Mammary epithelial cell (primary cell): Measurements from ENCODE around the genes ACTA2 and IFIT1B.

- CAGE, long polyA plus RNA: no peak
- RRBS: no CpG with 5 or more reads among the region's 4 CpGs
Observed at GRCh38 chr10:88245942-88246519, 337.1 kb downstream of the RNLS start.

GRCh38 chr10:88932877-88933725, 19.5 kb downstream of the ACTA2 start:
- CAGE, long polyA plus RNA: no peak
- RRBS: no CpG with 5 or more reads among the region's 7 CpGs

DNA sequence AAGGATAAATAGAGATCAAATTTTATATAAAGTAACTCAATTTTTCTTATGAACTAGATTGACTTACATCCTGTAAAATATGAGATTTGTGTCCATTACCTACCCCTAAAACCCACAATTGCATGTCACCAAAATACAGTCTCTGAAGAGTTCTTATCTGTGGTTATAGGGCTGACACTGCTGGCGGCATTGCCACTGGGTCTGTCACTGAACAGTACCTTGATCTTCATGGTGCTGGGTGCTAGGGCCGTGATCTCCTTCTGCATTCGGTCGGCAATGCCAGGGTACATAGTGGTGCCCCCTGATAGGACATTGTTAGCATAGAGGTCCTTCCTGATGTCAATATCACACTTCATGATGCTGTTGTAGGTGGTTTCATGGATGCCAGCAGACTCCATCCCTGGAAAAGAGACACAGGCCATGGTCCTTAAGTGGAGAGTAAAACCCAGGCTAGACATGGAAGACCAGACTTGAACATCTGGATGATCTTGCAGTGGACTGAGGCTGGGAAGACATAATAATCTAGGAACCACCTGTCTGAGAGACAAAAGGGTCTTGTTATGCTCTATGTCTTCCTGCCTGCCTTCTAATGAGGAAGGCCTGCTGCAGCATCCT, 14.6 kb downstream of the ACTA2 start:
- CAGE, long polyA plus RNA: no peak
- RRBS: no CpG with 5 or more reads among the region's 4 CpGs

GRCh38 chr10:88952449-88953421, at the start of gene ACTA2:
TSS of gene ACTA2 (minus strand) at chr10:88952773.
- CAGE, long polyA plus RNA: no peak
- RRBS: no CpG with 5 or more reads among the region's 12 CpGs

DNA sequence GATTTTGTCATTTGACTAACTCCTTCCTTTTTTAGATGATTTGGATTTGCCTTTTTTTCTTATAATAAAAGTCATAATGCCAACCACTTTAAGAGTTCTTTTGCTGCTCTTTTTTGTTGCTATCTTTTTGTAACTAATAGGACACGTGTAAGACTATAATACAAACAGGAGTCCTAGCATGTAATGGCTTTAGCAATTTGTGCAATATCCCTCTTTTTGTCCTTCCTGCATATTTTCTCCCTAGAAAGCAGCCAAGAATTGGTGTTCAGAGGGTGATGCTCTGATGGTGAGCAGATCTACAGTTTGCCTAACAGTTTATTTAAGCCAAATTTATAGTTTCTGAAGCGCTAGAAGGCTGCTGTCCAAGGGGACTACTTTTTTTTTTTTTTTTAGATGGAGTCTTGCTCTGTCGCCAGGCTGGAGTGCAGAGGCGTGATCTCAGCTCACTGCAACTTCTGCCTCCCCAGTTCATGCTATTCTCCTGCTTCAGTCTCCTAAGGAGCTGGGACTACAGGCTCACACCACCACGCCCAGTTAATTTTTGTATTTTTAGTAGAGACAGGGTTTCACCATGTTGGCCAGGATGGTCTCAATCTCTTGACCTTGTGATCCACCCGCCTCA, 18.9 kb upstream of the FAS start:
- CAGE, long polyA plus RNA: no peak
- RRBS: no CpG with 5 or more reads among the region's 6 CpGs

GRCh38 chr10:89122479-89123081, 84.5 kb downstream of the CH25H start:
- CAGE, long polyA plus RNA: no peak
- RRBS: 44% methylated on average over 1 of the region's 4 CpGs

- CAGE, long polyA plus RNA: no peak
- RRBS: no CpG with 5 or more reads among the region's 2 CpGs
Observed at GRCh38 chr10:89377801-89378331, at the start of gene IFIT1B. TSS of gene IFIT1B (plus strand) at chr10:89378056.

DNA sequence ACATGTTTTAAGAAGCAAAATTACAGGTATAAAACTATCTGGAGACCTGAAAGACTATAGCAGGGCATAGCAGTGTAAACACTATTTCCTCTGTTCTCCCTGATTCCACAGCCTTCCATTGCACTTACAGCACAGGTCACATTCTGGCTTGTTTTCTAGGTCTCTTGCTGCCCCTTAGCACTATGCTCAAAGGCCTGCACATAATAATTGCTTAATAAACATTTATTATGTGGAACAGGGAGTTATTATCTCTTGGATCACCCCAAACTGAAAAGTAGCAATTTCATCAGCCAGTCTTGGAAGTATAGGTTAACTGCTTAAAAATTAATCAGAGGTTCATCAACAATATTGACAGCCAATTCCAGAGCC, 43.3 kb downstream of the PANK1 start:
- CAGE, long polyA plus RNA: no peak

GRCh38 chr10:89633332-89633910, 11.6 kb downstream of the PANK1 start:
- CAGE, long polyA plus RNA: no peak

DNA sequence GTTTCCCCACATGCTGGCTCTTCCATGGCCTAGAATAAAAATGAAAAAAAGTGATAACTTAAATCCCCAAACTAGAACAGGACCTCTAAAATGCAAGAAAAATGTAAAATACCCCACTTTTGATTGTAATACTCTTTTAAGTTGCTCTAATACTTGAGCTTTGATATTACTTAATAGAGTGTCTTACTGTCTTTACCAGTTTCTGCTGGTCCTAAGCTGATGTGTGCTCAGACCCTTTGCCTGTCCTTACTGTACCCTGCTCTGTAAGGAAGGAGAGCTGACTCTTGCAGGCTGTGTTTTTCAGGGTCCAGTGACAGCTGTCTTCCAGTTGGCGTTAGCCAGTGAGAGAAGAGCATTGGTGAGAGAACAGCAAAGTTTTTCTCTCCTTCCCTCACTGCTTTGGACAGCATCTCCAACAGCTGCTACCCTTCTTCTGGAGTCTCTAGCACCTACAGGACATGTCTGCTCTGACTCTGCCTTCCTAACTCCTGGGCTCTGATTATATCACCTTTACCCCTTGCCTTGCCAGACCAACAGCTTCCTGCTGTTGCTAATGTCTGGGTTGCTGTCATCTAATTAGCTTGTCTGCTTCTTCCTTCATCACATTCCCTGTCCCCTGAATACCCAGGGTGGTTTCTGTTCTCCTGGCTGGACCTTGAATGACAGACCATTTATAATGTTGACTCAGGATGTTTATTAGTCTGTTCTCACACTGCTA, 23.3 kb upstream of the PANK1 start:
- CAGE, long polyA plus RNA: no peak
- RRBS: no CpG with 5 or more reads among the region's 1 CpG

DNA sequence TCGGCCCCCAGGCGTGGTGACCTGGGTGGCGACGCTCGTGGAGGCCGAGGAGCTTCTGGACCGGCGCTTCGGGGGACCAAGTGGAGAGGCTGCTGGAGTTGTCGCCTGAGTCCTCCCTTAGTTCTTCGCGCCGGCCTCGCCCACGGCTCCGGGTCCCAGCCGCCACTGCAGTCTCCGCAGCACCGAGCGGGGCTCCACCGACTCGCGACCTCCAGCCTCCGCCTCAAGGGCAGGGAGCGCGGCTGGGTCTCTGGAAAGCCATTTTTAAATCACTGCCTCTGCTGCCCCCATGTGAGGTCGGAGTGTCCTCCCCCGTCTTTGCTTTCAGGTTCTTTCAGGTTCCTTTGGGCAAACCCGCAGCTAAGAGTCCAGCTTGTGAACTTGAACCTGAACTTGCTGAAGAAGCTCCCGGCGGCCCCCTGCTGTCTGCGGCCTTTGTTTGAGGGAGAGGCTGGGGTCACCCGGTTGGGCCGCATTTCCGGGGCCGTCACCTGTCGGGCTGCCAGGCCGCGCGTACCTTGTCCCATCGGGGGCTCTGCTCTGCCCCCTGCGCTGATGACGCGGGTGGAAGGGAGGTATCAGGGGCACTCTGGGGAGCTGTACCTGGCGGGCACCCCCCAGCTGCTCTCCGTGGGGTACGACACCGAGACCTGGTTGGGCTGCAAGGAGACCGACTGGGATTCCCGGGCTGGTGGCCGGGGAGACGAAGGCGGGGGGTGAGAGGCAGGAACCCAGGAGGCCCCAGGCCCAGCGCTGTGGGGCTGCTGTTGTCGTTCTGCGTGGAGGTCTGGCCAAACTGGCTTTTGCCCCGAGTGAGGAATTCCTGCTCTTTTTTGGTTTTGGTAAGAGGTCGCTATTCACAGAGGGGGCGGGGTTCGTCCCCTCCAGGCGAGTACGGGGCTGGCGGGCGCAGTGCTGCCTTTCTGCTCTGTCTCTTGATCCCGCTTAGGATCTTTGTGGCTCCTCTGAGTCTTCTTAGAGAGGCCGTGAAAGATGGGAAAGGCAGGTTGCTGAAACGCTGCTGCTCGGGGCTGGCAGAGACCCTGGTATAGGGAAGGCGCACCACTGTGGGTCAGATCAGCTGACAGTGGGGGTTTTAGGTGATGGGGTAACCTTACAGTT, 136.3 kb downstream of the KIF20B start:
- CAGE, long polyA plus RNA: no peak
- RRBS: 19% methylated on average over 17 of the region's 69 CpGs

DNA sequence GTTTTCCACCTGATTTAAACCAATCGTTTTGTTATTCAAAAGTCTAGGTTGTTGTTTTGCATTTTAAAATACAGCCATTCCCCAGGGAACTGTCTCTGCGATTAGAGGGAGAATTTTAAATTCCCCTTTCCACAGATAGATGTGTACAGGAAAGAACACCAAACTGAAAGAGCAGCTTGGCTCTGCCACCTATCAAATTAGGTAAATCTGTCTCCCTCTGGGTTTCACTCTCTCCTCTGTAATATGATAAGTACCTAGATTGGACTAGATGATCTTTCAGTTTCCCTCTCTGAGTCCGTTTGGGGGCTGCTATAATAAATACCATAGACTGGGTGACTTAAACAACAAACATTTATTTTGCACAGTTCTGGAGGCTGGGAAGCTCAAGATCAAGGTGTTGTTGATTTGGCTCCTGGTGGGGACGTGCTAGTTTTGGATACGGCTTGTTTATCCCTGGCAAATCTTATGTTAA, 186.0 kb downstream of the KIF20B start:
- CAGE, long polyA plus RNA: no peak
- RRBS: no CpG with 5 or more reads among the region's 5 CpGs

GRCh38 chr10:91194423-91195064, 25.9 kb upstream of the PCGF5 start:
- CAGE, long polyA plus RNA: no peak
- RRBS: no CpG with 5 or more reads among the region's 1 CpG

DNA sequence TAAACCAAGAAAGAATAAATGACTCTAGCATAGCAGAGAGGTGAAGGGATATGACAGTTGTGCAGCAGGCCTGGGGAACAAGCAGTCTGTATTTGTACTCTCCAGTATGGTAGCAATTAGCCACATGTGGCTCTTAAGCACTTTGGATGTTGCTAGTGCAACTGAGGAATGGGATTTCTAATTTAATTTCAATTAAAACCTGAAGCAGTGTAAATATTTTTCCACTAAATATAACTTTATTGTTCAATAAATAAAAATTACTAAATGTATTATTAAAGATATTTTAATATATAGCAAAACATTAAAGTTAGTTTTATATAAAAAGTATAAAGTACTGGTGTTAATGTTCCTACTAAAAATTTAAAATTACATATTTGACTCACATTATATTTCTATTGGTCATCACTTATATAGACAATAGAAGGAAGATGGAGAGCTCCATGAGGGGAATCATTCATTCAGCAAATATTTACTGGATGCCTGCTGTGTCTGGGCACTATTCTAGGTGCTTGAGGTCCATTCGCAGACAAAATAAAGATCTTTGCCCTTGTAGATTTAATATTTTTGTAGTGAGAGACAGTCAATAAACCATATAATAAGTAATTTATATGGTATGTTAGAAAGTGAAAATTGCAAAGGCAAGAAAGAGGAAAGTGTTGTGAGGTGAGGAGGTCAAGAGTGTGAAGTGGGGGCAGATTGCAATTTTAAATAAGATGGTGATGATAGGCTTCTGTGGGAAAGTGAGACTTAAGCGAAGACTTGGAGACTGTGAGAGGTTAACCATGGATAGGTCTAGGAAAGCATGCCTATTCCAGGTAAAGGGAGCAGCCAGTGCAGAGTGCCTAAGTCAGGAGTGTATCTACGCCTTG, 23.3 kb downstream of the PCGF5 start:
- CAGE, long polyA plus RNA: no peak
- RRBS: no CpG with 5 or more reads among the region's 3 CpGs

DNA sequence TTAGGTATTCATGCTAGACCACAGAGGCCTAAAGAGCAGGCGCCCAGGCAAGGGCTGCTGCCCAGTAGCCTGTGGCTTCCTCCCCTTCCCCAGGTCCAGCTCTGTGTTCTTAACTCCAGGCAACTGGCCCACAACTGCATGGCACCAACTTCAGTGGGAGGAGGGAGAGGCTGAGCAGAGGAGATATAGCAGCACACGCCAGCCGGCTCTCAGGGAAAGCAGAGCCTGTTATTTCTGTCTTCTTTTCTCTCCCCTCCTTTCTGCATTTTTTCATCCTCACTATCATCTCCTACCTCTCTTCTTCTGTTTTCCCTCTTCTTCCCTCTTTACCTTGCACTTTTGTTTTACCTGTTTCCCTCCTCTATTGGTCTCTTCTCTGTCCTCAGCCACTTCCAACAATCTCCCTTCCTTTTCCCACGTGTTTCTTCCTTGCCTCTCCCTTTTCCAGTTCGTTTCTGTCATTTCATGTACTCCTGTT, 67.6 kb downstream of the PCGF5 start:
- CAGE, long polyA plus RNA: no peak
- RRBS: no CpG with 5 or more reads among the region's 5 CpGs

DNA sequence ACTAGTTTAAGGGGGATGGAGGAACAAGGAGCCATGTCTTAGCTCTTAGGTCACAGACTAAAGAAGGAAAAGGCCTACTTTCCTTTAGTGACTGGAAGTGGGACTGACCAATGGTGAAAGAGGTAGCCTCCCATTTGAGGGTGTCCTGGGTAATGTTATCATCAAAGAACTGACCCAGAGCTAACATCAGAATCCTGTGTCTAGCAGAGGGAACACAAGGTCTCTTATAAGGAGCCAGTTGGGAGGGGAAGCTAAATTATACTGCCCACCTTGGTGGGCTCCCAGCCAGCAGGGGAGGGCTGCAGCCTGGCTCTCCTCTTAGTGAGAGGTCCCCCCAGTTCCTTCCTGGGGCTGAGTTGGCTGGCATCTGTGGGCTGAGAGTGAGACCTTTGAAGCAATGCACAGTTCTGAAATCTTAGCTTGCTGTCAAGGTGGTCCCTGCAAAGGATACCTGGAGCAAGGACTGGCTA, 67.4 kb downstream of the PPP1R3C start:
- CAGE, long polyA plus RNA: no peak

GRCh38 chr10:91581825-91582688, 50.8 kb downstream of the PPP1R3C start:
- CAGE, long polyA plus RNA: no peak
- RRBS: no CpG with 5 or more reads among the region's 4 CpGs

DNA sequence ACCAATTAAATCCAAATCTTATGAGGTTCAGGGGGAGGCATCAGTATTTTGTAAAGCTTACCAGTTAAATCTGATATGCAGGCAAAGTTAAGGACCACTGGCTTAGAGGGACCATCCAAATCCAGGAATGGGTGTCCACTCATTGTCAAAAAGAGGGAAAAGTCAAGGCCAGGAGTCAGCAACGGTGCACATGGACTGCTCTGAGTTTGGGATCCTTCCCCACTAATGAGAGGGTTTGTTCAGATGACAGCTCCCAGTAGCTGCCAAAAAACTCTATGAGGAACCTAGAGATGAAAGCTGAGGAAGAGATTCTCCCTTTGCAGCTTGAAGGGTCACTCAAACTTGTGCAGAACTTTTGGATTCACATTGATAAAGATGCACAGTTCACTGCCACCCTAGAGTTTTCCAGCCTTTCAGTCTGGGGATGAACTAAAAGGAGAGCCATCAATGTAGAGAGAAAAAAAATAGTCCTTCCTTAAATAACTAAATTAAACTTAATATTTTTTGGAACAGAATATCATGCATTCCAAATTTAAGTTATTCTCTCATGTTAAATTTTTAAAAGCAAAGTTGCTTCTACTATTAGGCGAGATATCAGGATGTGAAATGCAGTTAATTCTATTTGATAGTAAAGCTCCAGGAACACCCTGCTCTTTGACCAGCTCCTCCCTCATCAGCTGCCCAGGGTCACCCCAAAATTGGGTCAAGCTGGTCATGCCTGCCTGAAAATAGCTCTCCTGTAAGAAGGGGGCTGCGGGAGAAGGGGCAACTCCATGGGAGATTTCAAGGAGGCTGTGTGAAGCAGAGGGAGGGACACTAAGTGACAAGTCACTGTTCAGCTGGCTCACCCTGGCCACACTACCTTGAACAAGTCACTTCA, 6.2 kb downstream of the PPP1R3C start:
- CAGE, long polyA plus RNA: no peak
- RRBS: no CpG with 5 or more reads among the region's 3 CpGs

- CAGE, long polyA plus RNA: no peak
- RRBS: no CpG with 5 or more reads among the region's 24 CpGs
Observed at GRCh38 chr10:91629739-91630914, 2.7 kb downstream of the PPP1R3C start.

DNA sequence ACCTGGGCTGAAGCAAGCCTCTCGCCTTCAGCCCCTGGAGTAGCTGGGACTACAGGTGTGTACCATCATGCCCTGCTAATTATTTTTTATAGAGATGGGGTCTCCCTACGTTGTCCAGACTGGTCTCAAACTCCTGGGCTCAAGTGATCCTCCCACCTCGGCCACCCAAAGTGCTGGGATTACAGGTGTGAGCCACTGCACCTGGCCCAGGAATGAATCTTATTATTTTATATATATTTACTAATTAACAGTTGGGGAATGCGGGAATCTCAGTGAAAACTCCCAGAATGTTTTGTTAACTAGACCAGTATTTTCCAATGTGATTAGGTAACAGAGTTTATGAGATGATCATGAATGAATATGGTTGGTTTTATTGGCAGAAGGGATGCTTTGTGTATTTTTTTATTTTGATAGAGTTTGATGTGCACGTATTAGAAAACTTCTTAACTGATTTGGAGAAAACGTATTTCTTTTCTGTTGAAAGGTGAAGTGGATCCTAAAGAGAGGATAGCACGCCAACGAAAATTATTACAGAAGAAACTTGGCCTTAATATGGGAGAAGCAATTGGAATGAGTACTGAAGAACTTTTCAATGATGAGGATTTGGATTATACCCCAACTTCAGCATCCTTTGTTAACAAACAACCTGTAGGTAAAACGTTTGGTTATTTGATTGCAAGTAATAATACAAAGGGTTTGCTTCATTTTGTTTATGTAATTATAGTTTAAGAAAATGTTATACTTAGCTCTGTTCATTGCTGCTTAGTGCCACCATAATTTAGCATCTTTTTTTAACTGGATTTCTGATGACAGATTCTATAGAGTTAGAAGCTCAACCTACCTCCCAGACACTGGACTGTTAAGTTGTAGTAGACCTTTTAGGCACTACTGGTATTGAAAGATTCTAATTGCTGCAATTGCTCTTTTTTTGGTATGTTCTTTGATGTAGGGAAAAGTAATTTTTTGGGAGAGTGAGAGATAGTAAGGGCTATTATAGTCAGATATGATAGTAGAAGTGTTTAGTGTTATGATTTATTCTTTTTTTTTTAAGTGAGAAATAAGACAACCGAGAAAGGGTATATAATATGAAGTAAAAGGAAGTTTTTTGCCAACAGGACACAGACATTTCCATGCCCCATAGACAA, 27.7 kb downstream of the BTAF1 start:
- CAGE, long polyA plus RNA: no peak
- RRBS: no CpG with 5 or more reads among the region's 10 CpGs